ENCODE results near the gene GLIPR1.

GRCh38 chr12:71161888-71162330 lies 4.1 kb upstream of the TSPAN8 start:
- RRBS: no CpG with 5 or more reads among the region's 1 CpG

DNA sequence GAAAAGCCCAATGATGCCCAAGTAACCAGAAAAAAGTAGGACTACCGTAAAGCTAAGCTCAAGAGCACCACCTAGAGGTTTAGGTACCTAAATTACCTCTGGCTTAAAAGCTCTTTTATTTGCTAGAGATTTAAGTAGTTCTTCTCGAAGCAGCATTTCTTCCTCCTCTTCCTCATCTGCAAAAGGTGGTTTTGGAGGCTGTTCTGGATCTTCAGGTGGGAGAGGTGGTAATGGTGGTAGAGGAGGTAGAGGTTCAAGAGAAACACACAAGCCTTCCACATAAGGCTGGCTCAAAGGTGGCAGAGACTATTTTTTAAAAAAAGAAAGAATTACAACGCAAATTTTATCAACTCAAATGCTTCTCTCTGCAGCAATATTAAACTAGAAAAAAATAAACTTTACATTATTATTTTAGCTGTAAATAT lies 26.9 kb downstream of the ZFC3H1 start:
- RRBS: no CpG with 5 or more reads among the region's 3 CpGs

DNA sequence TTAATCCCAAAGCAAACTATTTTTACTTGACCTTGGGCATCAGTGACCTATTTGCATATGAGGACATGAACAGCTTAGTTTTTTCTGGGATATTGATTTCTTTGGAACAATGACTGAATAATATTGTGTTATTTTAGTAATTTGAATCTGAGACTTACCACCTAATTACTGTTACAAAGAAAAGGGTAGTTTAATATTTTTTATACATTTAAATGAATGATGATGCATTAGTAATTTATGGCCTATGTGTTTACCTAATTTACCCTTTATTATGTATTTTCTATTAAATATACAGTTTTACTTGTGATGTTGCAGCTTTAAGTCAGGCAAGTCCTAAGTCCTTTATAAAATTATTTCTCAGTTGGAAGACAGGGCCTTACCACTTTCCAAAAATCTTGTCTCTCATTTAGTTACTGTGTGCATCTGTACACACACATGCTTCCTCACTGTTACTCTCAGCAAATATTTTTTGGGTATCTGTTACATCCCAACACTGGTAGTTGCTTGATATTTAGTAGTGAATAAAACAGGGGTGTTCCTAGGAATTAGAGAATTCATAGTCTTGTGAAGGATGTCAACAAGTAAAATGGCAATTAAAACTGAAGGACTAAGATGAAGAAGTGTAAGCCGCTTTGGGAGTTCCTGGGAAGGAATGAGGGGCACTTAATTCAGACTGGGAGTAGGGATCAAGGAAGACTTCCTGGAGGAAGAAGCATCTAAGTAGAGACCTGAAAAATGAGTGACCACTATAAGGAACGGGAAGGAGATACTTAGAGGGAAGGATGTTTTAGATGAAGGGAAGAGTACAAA lies 45.7 kb downstream of the TBC1D15 start:
- RRBS: no CpG with 5 or more reads among the region's 2 CpGs

DNA sequence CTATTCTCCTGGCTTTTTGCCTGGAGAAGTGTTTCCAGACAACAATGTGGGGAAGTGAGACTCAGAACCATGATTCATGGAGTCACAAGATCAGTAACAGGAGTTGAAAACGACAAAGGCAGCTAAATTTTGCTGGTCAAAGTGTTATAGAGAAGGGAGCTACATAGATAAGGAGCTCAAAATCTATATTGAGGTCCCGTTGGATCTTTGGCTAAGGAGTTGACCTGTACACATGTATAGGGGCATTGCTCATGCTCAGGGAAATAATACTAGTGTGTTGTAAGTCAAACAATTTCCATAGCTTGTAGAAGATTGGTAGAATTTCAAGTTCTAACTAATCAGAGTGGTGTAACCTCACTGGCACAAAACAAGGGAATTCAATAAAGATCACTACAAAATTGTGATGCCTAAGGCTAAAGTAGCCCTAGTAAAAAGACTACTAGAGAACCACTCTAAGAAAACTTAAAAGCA lies 475.5 kb downstream of the TRHDE start:
- RRBS: no CpG with 5 or more reads among the region's 2 CpGs

GRCh38 chr12:74963749-74964220 lies 245.9 kb downstream of the KCNC2 start:
- RRBS: no CpG with 5 or more reads among the region's 2 CpGs

- RRBS: no CpG with 5 or more reads among the region's 3 CpGs
Observed at GRCh38 chr12:74964221-74964492, 245.5 kb downstream of the KCNC2 start.

DNA sequence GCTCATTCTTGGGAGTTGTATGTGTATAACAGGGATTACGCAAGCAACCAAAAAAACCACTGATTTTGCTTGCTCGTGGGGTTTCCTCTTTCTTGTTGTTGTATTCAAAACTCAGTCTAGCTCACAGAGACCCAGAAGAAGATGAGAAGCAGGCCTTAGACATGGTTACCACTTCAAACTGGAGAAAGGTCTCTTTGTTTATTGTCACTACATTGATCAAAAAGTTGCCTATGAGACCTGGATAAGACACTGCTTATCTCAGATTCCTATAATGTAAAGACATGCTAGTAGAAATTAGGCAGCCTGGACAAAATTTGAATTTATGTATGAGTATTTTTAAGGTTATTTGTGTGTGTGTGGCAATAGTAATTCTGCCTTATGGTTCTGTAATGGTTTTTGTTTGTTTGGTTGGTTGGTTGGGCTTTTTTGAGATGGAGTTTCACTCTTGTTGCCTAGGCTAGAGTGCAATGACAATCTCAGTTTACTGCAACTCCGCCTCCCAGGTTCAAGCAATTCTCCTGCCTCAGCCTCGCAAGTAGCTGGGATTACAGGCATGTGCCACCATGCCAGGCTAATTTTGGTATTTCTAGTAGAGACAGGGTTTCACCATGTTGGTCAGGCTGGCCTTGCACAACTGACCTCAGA lies 1.9 kb upstream of the GLIPR1 start:
- RRBS: no CpG with 5 or more reads among the region's 4 CpGs

GRCh38 chr12:75480438-75481500 lies at the start of gene GLIPR1:
GLIPR1 (plus strand) TSS chr12:75480755.
- RRBS: no CpG with 5 or more reads among the region's 14 CpGs

DNA sequence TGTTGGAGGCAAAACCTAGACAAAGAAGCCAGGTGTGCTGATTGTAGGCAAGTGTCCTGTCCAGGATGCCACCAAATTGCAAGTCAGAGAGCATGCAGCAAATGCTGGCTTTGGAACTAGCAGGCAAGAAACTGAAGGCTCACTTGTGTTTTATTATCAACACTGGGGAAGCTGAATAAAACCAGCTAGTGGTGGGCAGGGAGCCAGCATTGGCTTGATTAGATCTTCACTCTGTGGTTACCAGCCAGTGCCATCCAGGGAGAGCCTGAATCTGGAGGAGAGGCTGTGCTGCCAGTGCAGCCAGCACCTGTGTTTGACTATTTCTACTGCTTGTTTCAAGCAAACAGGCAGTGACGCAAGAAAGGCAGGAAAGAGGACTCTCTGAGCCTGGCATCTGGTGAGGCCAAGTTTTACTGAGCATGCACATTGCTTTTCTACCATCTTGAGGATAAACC lies 273.1 kb upstream of the KRR1 start:
- RRBS: no CpG with 5 or more reads among the region's 1 CpG

GRCh38 chr12:75982024-75982748 lies 102.3 kb downstream of the NAP1L1 start:
- RRBS: no CpG with 5 or more reads among the region's 11 CpGs

DNA sequence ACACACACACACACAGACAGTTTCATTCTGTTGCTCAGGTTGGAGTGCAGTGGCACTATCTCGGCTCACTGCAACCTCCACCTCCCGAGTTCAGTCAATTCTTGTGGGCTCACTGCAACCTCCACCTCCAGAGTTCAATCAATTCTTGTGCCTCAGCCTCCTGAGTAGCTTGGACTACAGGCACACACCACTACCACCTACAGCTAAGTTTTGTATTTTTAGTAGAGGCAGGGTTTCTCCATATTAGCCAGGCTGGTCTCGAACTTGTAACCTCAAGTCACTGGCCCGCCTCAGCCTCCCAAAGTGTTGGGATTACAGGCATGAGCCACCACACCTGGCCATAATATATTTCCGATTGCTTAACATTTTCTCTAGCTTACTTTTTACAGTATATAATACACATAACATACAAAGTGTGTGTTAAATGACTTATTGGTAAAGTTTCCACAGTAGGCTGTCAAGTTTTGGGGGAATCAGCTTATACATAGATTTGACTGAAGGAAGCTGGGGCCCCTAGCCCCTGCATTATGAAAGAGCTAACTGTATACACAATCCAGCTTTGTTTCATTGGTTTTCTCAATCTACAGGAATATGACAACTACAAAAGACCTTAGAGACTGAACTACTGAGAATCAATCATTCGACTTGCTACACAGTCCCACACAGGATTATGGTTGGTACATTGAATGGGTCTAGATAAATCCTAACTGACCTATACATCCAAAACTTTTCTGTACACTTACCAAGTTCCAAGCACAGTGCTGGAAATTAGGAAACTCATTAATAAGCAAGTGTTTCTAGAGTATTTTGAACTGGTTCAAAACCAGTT lies 43.7 kb downstream of the NAP1L1 start:
- RRBS: no CpG with 5 or more reads among the region's 6 CpGs

DNA sequence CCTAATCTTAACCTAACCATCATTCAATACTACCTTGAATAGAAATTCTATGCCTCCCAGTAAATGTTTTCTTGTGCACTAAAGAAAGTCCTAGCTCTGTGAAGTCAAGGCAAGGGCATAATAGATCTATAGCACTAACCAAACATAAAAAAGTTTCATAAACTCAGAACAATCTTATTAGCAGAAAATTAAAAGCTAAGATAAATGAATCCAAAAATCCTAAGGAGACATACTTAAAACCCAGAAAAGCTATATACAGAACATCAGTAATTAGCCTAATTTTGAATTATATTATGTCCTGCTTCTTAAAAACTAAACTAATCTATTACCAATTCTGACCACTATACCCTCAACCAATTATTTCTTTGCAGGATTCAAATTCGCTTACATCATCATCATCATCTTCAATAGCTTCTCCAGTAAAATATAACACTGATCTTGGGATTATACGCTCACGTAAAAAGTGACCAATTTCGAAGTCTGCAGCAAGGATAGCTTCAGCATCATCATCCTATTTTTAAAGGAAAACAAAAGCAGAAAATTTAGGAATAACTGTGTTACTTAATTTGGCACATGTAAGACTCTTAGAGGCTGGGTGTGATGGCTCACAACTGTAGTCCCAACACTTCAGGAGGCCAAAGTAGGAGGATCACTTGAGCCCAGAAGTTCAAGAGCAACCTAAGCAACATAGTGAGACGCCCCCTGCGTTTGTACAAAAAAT lies 34.2 kb downstream of the NAP1L1 start:
- RRBS: no CpG with 5 or more reads among the region's 6 CpGs

GRCh38 chr12:76085575-76085829 lies 1.0 kb upstream of the NAP1L1 start:
- RRBS: no CpG with 5 or more reads among the region's 5 CpGs

GRCh38 chr12:76368891-76369492 lies 20.8 kb upstream of the BBS10 start:
- RRBS: no CpG with 5 or more reads among the region's 3 CpGs

DNA sequence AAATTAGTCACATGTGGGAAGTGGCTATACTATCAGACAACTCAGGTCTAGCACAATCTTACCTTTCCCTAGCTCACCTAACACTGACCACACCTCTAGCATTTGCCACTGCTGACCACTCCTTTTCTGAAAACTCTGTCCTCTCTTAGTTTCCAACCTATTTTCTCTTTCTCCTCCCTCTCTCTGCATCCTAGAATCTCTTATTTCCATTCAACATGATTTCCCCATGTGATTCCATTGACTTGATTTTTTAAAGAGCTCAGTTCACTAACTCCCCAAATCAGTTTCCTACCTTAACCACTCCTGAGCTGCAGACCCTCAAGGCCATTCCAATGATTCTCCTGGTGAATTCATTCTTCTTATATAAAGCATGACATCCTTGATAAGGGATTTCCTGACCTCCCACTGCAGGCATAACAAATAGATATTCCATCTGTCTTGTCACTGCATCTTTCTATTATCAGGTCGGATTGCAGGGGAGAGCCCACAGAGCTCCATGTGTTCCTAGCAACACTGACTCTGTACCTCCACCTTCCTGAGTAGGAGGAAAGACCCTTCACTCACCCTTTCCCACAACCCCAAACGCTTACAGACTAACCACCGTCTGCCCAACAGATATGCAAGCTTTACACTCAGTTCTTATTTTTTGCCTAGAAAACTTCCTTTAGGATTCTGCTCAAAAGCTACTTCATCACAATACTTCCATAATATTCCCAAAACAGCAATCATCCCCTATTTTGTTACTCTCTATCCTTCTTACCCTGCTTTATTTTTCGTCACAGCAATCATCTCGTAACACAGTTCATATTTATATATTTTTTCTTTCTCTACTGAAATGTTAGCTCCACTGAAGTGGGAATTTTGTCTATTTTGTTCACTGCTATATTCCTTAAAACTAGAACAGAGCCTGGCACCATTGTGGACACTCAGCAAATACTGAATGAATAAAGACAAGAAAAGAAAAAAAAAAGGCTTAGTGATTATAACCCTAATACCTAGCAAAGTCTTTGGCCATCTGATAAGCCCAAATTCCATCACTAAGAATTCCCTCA lies 90.3 kb downstream of the OSBPL8 start:
- RRBS: no CpG with 5 or more reads among the region's 5 CpGs

DNA sequence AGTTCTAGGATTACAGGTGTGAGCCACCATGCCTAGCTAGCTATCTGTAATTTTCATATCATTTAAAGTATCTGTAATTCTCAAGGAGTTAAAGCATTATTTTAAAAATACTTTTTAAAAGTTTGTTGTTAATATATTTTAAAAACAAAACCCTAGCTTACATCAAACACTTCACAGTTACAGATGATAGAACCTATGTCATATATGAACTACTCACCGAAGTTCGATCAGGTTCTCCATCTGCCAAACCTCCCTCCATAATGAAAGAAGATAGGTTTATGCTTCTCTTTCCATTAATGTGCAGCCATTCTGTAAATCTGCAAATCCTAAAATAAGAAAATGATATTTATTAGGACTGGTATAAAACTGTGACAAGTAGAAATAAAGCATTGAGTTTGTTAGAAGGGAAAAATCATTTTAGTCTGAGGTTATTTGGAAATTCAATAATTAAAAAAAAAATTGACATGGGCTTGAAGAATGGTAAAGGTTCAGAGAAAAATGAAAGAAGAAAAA lies 72.2 kb downstream of the OSBPL8 start:
- RRBS: no CpG with 5 or more reads among the region's 2 CpGs

- RRBS: no CpG with 5 or more reads among the region's 4 CpGs
Observed at GRCh38 chr12:76530102-76531124, 29.2 kb downstream of the OSBPL8 start.

DNA sequence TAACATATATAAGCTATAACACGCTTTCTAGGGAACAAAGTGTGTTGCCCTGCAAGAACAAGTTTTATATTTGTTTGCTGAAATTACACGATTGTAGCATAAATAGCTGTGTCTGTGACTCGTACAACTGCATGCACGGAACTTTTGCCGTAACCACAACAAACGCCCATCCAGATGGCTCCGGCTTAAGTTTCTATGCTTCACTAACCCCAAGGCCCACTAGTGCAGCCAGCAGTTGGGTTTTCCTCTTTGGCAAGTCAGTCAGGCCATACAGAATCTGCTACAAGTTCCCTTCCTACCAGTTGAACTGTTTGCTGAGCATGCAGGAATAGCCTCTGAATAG lies 12.1 kb downstream of the CSRP2 start:
- RRBS: no CpG with 5 or more reads among the region's 7 CpGs

DNA sequence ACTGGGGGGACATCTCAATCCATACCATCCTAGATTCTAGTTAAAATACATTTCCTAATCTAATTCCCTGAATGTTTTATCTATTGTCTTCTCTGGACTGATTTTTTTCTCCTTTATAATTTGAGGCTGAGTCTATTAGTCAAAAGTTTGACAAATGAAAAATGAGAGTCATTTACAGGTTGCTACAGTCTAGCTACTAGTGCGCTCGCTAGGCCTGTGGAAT lies 14.6 kb downstream of the E2F7 start:
- RRBS: no CpG with 5 or more reads among the region's 2 CpGs

GRCh38 chr12:77064758-77065411 lies 484 bp downstream of the E2F7 start:
- RRBS: no CpG with 5 or more reads among the region's 28 CpGs

All from renal cortical epithelial cell (primary cell).